ENCODE data around the gene ABHD18.

- PRO-cap, result no peak
CAGE:
- cytosol, long polyA minus RNA, result no peak
- cytosol, long polyA plus RNA, result no peak
- long polyA plus RNA, result no peak
- nucleus, long polyA minus RNA, result no peak
- nucleus, long polyA plus RNA, result no peak
Measured at GRCh38 chr4:123422224-123422640, 25.6 kb downstream of the SPRY1 start.

GRCh38 chr4:123478683-123479587 is 82.3 kb downstream of the SPRY1 start:
- PRO-cap, result no peak
CAGE:
- cytosol, long polyA minus RNA, result no peak
- cytosol, long polyA plus RNA, result no peak
- long polyA plus RNA, result no peak
- nucleus, long polyA minus RNA, result no peak
- nucleus, long polyA plus RNA, result no peak

- PRO-cap, result bidirectional peak, plus-strand start at chr4:123505670, minus-strand start at chr4:123505671; bidirectional peak, plus-strand start at chr4:123505879, minus-strand start at chr4:123505847
CAGE:
- cytosol, long polyA minus RNA, result no peak
- cytosol, long polyA plus RNA, result no peak
- long polyA plus RNA, result no peak
- nucleus, long polyA minus RNA, result no peak
- nucleus, long polyA plus RNA, result no peak
Measured at GRCh38 chr4:123505422-123506308, 109.1 kb downstream of the SPRY1 start.

DNA sequence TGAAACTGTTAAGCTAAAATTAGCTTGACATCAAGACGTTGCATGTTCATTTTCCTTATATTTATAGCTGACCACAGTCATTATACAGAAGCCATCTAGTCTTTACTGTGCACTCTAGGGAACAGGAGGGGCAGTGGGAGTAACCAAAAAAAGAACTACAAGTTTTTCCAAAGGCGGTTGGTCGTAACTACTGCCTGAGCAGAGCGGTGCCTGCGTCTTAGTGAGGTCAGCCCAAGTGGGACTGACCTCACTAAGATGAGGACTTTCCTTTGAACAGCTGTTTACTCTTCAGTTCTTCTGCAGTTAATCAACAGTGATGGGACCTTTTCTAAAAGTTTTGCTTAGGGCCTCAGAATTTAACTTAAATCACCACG is 192.3 kb downstream of the SPRY1 start:
- PRO-cap, result no peak
CAGE:
- cytosol, long polyA minus RNA, result no peak
- cytosol, long polyA plus RNA, result no peak
- long polyA plus RNA, result no peak
- nucleus, long polyA minus RNA, result no peak
- nucleus, long polyA plus RNA, result no peak

DNA sequence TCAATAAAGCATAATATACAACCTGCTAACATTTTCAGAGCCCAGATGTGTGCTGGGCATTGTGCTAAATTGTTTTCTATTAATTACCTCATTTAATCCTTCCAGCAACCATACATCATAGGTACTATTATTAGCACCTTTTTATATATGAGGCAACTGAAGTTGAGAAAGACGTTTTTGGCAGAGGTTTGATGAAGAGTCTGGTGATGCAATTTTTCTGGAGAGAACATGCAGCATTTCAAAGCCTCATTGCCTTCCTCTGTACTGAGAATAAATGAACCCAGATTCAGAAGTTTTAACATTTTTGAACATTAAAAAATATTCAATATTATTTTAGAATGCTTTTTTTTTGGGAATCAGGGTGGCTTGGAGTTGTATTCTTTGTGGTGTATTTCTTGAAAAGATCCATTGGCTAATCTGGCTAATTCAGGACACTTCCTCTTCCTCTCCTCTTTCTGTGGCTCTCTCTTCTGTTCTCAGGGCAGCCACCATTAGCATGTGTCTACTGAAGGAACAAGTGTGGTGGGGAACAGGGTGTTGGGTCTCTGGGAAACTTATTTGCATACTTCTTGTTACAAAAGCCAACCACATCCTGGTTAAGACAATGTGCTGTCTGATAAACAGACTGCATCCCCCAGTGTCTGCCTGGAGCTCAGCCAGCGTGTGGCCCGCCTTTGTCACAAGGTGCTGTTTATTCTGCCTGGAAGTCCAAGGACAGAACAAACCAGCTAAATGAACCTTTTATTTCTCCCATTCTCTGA is 203.2 kb downstream of the SPRY1 start:
- PRO-cap, result bidirectional peak, plus-strand start at position 694 of the sequence, minus-strand start at position 504 of the sequence
CAGE:
- cytosol, long polyA minus RNA, result no peak
- cytosol, long polyA plus RNA, result no peak
- long polyA plus RNA, result no peak
- nucleus, long polyA minus RNA, result no peak
- nucleus, long polyA plus RNA, result no peak

GRCh38 chr4:123649695-123650452 is 253.3 kb downstream of the SPRY1 start:
- PRO-cap, result no peak
CAGE:
- cytosol, long polyA minus RNA, result no peak
- cytosol, long polyA plus RNA, result no peak
- long polyA plus RNA, result no peak
- nucleus, long polyA minus RNA, result no peak
- nucleus, long polyA plus RNA, result no peak

DNA sequence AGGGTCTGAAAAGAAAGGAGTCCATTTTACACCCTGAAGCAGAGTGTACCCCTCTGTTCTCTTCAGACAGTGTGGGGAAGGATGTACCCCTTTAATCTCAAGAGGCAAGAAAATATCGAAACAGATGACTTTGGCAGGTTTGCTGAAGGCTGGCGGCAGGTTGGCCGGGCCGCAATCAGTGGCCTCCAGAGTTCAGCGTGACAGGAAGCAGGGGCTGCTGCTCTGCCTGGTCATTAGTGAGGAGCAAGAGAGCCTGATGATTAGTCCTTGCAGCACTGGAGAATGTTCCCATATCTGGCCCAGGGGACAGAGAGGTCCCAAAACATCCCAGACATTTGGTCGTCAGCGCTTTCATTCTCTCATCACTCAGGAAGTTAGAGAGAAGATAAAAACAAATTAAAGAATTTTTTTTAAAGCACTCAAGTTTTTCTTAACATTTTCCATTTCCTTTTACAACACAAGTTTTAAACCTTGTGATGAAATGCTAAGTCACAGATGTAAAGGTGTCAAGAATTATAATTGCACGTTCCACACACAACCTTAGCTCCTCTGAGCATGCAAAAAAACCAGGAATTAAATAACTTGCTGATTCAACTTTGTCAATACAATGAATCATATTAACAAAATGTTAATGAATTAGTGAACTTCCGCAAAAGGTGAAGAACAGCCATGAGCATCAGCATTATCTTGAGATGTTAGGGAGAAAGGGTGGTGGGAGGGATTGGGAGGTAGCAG is 352.9 kb downstream of the SPRY1 start:
- PRO-cap, result no peak
CAGE:
- cytosol, long polyA minus RNA, result no peak
- cytosol, long polyA plus RNA, result no peak
- long polyA plus RNA, result no peak
- nucleus, long polyA minus RNA, result no peak
- nucleus, long polyA plus RNA, result no peak

GRCh38 chr4:123785455-123786103 is 389.0 kb downstream of the SPRY1 start:
- PRO-cap, result no peak
CAGE:
- cytosol, long polyA minus RNA, result no peak
- cytosol, long polyA plus RNA, result no peak
- long polyA plus RNA, result no peak
- nucleus, long polyA minus RNA, result no peak
- nucleus, long polyA plus RNA, result no peak

- PRO-cap, result unidirectional peak, minus-strand start at chr4:123832131
CAGE:
- cytosol, long polyA minus RNA, result no peak
- cytosol, long polyA plus RNA, result no peak
- long polyA plus RNA, result no peak
- nucleus, long polyA minus RNA, result start-site peak on the minus strand at chr4:123832088-123832187, 25 reads
- nucleus, long polyA plus RNA, result no peak
Measured at GRCh38 chr4:123832006-123832626, 435.5 kb downstream of the SPRY1 start.

DNA sequence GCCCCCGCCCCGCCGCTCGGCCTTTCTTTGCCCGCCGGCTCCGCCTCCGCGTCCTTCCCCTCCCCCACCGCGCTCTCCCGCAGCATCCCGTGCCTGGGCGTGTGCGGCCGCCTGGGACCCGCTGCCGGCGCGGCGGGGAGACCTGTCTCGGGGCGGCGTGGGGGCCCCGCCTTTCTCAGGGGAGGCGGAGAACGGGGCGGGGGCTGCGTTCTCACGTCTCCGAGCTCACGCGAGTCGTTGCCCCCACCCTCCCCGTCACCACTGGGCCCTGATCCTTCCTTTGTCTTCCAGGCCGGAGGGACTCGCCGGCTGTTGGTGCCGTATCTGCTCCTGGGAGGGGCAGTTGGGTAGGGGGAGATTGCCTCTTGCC is 253 bp upstream of the ANKRD50 start:
- PRO-cap, result bidirectional peak, plus-strand start at position 85 of the sequence, minus-strand start outside the sequence; bidirectional peak, plus-strand start at position 283 of the sequence, minus-strand start at position 263 of the sequence
CAGE:
- cytosol, long polyA minus RNA, result no peak
- cytosol, long polyA plus RNA, result no peak
- long polyA plus RNA, result no peak
- nucleus, long polyA minus RNA, result no peak
- nucleus, long polyA plus RNA, result no peak

DNA sequence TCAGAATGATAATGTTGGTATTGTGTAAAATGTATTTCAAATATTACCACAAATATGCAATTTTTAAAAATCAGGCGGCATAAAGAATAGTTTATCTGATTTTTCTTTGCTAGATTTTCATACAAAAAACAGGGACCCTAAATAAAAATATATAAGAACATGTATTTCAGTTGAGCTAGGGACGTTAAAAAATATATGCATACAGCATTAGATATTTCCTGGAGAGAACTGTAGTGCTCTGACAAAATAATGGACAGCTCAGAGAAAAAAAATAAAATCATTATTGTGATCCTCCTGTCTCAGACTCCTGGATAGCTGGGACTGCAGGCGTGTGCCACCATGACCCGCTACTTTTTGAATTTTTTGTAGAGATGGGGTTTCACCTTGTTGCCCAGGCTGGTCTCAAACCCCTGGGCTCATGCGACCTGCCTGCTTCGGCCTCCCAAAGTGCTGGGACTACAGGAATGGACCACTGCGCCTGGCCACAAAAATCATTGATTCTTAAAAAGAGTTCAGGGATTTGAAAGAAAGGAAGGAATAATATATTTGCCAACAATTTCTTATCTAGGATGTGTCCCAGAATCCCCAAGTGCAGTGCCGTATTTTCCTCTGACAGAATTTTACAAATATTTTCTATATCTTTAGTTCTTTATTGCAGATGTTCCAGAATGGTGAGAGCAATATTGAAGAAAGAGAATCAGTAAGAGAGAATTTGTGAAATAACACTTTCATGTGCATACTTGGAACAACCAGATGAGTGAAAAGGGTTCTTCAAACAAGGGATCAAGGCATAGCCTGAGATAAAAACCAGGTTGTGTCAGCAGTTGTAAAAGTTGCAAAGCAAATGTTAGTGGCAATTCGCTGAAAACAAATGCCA is 1148.9 kb upstream of the INTU start:
- PRO-cap, result no peak
CAGE:
- cytosol, long polyA minus RNA, result no peak
- cytosol, long polyA plus RNA, result no peak
- long polyA plus RNA, result no peak
- nucleus, long polyA minus RNA, result no peak
- nucleus, long polyA plus RNA, result no peak

DNA sequence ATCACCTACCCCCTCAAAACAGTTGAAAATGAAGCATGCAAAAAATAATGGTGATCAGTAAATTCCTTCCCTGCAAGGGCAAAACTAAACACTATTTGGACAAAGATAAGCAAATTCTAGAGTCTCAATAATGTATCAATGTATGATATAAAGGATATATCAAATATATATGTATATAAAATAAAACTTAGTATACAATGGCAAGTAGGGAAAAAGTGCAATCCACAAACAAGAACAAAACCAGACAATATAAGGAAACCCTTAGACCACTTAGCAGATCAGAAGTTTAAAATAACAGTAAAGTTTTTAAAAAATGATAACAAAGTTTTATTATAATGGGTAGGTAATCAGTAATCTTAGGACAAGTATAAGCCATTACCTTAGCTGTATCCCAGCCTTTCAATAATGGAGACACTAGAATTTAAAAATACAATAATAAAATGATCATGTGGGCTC is 1138.5 kb upstream of the INTU start:
- PRO-cap, result no peak
CAGE:
- cytosol, long polyA minus RNA, result no peak
- cytosol, long polyA plus RNA, result no peak
- long polyA plus RNA, result no peak
- nucleus, long polyA minus RNA, result no peak
- nucleus, long polyA plus RNA, result no peak

DNA sequence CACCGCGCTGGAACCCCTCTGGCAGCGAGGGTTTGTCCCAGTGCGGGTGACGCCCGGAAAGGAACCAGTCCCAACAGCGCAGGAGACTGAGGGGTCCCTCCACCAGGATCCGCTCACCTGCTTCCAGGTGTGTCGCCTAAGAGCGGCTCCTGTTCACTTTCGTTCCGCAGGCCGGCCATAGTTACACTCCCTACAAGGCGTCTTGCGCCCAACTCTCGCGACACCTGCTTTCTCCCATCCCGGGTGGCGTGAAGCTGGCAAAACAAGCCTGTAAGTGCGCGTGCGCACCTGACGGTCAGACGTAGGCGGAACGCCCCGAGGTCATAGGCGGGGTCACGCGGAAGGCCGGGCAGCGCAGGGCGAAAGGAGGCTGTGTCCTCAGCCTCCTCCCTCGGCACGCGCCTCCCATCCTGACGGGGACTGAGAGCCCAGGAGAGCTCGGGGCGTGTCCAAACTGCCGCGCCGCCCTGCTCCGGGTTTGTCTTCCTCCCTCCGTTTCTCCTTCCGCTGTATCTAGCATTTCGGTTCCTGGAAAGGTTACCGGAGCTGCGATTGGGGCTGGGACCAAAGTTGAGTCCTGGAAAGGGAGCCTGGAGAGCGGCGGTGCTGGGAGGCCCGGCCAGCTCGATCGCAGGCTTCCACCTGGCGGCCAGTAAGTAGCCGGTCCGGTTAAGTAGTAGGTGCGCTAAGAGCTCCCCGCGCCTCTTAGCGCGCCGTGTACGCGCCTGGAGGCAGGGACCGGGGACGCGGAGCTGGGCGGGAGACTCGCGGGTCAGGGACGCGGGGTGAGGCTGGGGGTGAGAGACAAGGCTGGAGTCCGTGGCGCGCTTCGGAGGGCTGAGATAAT is at the start of gene ABHD18:
Gene ABHD18, plus strand, starts transcription at position 452 of the 847 bp plus-strand sequence.
- PRO-cap, result bidirectional peak, plus-strand start at position 324 of the sequence, minus-strand start at position 188 of the sequence; bidirectional peak, plus-strand start at position 704 of the sequence, minus-strand start at position 644 of the sequence
CAGE:
- cytosol, long polyA minus RNA, result start-site peak on the minus strand centred at position 205 of the sequence, 35 bp wide, 741 reads; start-site peak on the plus strand centred at position 514 of the sequence, 41 bp wide, 11 reads
- cytosol, long polyA plus RNA, result start-site peak on the minus strand centred at position 205 of the sequence, 36 bp wide, 580 and 426 reads in 2 replicates
- long polyA plus RNA, result start-site peak on the minus strand centred at position 206 of the sequence, 34 bp wide, 623 and 743 reads in 2 replicates
- nucleus, long polyA minus RNA, result start-site peak on the minus strand centred at position 206 of the sequence, 34 bp wide, 1,208 reads; start-site peak on the plus strand centred at position 429 of the sequence, 211 bp wide, 460 reads
- nucleus, long polyA plus RNA, result start-site peak on the minus strand centred at position 212 of the sequence, 50 bp wide, 1,229 and 1,960 reads in 2 replicates; start-site peak on the plus strand centred at position 442 of the sequence, 188 bp wide, 207 and 232 reads in 2 replicates

GRCh38 chr4:128060559-128060889 is 588 bp upstream of the LARP1B start:
- PRO-cap, result unidirectional peak, plus-strand start at chr4:128060638; unidirectional peak, plus-strand start at chr4:128060732
CAGE:
- cytosol, long polyA minus RNA, result no peak
- cytosol, long polyA plus RNA, result no peak
- long polyA plus RNA, result no peak
- nucleus, long polyA minus RNA, result no peak
- nucleus, long polyA plus RNA, result no peak

DNA sequence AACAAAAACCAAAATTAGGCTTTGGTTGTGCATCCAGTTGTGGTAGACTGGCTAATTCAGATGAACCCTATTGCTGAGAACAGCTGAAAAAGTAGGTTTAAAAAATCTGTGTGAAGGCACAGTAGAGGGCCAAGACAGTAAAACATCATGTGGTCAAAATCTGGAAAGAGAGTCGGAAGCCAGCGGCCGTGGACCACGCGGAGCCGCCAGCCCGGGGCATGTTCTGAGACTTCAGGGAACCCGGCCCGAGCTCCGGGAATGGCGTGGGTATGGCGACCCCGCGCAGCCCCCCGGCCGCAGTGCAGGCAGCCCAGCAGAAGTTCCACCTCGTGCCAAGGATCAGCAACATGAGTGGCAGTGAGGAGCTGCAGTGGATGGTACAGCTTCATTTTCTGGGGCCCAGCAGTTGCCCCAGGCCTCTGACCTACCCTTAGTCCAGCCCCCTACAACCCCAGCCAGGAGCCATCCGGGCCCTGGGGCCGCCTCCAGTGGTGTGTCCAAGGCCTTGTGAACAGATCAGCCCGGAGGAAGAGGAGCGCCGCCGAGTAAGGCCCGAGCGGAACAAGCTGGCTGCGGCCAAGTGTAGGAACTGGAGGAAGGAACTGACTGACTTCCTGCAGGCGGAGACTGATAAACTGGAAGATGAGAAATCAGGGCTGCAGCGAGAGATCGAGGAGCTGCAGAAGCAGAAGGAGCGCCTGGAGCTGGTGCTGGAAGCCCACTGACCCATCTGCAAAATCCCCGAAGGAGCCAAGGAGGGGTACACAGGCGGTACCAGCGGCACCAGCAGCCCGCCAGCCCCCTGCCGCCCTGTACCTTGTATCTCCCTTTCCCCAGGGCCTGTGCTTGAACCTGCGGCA is 94.3 kb downstream of the LARP1B start:
- PRO-cap, result bidirectional peak, plus-strand start at position 664 of the sequence, minus-strand start at position 604 of the sequence
CAGE:
- cytosol, long polyA minus RNA, result no peak
- cytosol, long polyA plus RNA, result no peak
- long polyA plus RNA, result no peak
- nucleus, long polyA minus RNA, result no peak
- nucleus, long polyA plus RNA, result no peak

DNA sequence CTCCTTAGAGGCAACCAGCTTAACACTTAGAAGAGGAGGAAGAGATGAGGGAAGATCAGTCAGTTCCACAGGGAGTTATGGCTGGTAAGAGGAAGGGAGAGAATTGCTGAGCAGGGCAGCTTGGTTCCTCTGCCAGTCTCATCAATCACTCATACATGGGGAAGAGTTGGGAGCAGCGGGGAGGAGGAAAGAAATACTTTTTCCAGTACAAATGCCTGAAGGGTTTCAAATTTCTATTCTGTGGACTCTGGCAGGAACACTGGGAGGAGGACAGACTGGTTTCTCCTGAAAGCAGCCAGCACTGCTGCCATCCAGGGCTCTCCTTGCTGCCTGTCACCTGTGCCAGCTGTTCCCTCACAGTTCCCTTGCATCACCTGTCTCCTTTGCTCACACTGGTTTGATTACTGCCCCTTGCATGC is 59.6 kb downstream of the PGRMC2 start:
- PRO-cap, result no peak
CAGE:
- cytosol, long polyA minus RNA, result no peak
- cytosol, long polyA plus RNA, result no peak
- long polyA plus RNA, result no peak
- nucleus, long polyA minus RNA, result no peak
- nucleus, long polyA plus RNA, result no peak

- PRO-cap, result no peak
CAGE:
- cytosol, long polyA minus RNA, result no peak
- cytosol, long polyA plus RNA, result no peak
- long polyA plus RNA, result no peak
- nucleus, long polyA minus RNA, result no peak
- nucleus, long polyA plus RNA, result no peak
Measured at GRCh38 chr4:128269736-128270320, 17.8 kb downstream of the PGRMC2 start.

DNA sequence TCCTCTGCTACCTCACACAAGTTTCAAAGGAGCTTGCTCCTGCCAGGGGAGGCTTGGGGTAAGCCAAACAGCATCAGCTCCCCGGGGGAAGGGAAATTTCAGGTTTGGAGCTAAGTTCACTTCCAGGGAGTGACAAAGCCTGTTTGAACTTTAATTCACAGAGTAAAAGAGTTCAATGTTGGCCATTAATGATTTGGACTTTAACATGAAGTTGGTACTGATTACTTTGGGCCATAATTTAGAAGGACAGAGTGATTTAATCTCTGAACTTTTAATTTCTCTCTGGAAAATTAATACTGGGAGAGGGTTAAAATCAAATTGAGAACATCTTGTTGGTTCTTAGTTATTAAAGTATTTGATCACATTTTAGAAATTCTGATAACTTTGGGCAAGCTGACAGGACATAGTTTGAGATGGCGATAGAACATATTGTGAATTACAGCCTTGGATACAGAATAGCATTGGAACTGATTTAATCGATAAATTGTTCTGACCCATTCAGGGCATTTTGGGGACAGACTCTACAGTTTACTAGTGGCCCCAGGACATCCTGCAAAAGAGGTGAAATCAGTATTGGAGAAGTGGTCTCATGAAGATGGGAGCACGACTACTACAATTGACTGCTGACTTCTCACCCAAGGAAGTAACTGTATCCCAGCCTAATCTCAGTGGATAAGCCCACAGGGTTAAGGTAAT is 5.0 kb upstream of the PGRMC2 start:
- PRO-cap, result no peak
CAGE:
- cytosol, long polyA minus RNA, result no peak
- cytosol, long polyA plus RNA, result no peak
- long polyA plus RNA, result no peak
- nucleus, long polyA minus RNA, result no peak
- nucleus, long polyA plus RNA, result no peak

DNA sequence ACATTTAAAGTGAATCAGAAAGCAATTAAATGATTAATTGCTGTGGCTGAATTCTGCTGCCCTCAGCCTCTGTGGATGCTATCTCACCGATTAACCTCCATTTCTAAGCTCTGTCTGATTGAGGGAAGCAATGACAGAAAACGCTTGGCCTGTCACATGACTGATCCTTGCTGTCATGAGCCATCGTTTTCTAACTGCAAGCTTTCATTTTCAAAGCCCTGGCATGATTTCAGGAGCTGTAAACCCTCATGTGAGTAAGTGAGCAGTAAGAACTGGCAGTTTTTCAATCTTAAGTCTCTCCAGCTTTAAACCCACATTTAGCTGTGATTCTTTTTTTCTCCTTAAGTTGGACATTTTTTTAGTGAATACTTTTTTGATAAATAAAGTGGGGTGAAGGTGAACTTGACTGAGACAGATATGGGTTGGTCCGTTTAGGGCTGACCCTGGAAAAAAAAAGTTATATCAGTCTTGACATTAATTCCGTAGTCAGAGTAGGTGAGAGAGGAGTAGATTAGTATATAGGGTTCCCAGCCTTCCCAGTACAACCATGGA is 180.9 kb upstream of the PGRMC2 start:
- PRO-cap, result bidirectional peak, plus-strand start at position 249 of the sequence, minus-strand start at position 105 of the sequence
CAGE:
- cytosol, long polyA minus RNA, result no peak
- cytosol, long polyA plus RNA, result no peak
- long polyA plus RNA, result no peak
- nucleus, long polyA minus RNA, result no peak
- nucleus, long polyA plus RNA, result no peak

- PRO-cap, result no peak
CAGE:
- cytosol, long polyA minus RNA, result no peak
- cytosol, long polyA plus RNA, result no peak
- long polyA plus RNA, result no peak
- nucleus, long polyA minus RNA, result no peak
- nucleus, long polyA plus RNA, result no peak
Measured at GRCh38 chr4:128776632-128777280, 32.7 kb upstream of the JADE1 start.